ENCODE data around the gene ZCCHC8.

GRCh38 chr12:122087202-122087598, 8.6 kb downstream of the MLXIP start:
- RRBS, result no CpG with 5 or more reads among the region's 7 CpGs

DNA sequence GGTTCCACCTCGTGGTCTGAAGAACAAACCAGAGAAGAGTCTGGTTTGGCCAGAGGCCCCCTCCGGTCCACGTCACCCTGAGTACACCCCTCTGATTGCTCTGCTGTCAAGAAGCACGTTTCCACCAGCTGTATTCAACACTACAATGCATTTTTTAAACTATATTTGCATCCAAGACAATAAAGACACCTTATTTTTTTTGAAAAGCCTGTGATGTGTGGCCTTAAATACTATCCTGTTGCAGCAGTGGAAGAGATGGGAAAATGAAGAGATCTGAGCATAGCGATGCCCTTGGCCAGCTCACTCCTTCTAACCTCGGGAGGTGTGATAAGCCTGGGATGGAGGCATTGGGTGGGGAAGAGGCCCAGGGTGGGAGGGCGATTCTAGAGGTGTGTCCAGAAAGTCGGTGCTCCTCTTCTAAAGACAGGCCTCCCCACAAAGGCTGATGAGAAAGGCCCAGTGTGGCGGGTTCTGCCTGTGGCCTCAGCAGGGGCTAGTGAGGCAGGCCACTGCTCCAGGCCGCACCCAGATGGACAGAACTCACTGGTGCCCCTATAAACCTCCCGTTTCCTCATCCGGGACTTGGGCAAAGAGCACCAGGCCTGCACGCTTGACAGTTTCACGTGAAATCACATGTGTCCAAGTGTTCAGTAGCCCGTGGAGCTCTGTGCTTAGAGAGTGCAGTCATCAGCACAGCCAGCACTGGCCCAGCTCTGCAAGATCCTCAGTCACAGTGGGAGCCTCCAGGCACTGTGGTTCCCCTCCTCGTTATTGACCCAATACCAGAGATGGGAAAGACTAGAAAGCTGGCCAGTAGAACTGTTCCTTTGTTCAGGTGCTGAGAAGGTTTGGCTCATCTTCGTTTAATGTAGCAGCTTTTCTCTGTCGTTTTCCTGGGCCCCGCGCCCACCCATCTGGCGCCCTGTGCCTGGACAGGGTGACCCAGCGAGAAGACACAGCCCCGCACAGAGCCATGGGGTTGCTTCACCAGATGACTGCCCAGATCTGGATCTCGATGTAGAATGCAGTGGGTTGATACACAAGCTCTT, 26.6 kb downstream of the IL31 start:
- RRBS, result no CpG with 5 or more reads among the region's 24 CpGs

- RRBS, result no CpG with 5 or more reads among the region's 1 CpG
These were observed 70.1 kb upstream of the VPS33A start for GRCh38 chr12:122336440-122336830.

GRCh38 chr12:122366733-122367434, 55.6 kb downstream of the CLIP1 start:
- RRBS, result no CpG with 5 or more reads among the region's 3 CpGs

DNA sequence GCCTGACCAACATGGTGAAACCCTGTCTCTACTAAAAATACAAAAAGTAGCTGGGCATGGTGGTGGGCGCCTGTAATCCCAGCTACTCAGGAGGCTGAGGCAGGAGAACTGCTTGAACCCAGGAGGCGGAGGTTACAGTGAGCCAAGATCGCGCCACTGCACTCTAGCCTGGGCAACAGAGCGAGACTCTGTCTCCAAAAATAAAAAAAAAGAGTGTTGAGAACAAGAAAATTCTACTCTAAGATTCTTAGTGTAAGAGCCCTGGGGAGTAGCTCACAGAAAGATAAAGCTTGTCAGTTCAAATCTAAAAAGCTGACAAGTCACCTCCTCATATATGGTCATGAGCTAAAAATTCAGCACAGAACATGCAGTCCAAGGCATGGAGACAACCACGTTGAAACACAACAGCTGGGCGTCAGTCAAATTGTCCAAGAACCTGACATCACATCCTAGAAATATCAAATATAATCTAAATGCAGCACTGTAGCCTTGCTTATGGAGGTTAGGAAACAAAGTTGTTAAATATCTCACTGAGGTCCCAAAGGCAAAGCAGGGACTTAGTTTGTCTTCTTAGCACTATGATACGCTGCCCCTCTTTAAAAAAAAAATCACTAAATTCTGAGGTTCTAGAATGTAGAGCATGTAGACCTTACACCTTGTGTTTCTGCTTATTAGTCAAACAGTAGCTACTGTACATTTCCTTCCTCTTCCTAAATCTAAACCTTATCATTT, 47.7 kb downstream of the CLIP1 start:
- RRBS, result no CpG with 5 or more reads among the region's 8 CpGs

DNA sequence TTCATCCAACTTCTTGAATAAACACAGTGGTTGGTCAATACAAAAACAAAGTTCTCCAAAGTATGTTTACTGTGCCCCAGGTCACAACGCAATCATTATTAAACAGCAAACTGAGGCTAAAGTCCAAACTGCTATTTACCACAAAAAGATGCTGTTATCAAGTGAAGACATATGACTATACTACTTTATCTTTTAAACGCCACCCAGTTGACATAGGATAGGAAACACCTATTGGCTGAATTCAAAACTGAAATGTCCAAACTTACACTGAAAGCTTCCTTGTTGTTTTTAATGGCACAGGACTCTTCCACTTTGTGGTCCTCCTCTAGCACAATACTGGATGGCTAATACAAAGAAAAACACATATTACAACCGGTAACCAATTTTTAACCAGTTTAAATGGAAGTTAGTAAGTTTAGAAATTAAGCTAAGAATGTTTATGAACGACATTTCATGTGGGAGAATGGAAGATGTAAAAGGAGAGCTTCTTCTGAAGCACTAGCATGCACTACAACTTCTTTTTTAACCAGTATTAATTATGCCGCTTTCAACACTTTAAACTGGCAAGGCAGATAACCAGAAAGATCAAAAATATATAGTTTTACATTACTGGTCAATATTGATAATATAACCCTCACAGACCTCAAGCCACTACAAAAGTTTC, 11.5 kb downstream of the ZCCHC8 start:
- RRBS, result no CpG with 5 or more reads among the region's 5 CpGs

DNA sequence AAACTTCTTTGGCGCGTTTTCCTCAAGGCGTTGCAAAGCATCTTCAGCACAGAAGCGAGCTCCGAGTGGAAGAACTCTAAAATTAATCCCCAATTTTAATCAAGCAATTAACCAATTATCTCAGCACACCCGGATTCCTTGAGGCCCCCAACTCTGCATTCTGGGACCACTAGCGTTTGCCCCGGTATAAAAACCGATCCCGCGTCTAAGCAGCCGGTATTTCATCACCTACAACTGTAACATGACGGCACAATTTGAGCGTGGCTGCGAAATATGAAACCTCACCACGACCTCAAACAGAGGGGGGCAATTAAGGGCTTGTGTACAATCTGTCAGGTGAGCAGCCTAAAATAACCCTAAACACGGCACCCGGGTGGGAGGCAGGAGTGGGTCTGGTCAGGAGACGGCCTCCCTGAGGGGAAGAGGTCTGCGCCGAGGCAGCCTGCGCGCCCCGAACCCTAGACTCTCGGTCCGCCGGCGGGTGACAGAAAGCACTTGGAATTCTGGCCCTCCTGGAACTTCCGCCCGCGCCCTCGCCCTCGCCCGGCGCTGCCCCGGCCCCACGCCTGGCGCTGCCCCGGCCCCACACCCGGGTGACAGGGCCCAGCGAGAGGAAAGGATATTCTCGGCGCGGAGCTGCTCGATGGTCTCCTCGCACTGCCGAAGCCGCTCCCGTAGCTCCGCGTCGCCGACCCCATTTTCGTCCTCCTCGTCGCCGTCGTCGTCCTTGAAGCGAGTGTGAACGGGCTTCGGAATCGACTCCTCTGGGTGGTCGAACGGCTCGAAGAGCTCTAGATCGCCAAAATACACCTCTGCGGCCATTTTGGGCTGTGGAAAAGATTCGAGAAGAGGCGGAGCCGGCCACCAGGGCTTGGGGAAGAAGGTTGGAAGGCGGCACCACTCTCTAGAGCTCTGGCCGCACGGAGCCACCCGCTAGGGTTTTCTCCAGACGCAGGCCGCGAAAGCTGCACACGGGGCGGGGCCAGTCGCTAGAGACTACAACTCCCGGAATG, at the start of gene ZCCHC8:
Gene ZCCHC8, minus strand, starts transcription at position 914 of the 1,013 bp plus-strand sequence.
- RRBS, result 2% methylated on average over 18 of the region's 82 CpGs

DNA sequence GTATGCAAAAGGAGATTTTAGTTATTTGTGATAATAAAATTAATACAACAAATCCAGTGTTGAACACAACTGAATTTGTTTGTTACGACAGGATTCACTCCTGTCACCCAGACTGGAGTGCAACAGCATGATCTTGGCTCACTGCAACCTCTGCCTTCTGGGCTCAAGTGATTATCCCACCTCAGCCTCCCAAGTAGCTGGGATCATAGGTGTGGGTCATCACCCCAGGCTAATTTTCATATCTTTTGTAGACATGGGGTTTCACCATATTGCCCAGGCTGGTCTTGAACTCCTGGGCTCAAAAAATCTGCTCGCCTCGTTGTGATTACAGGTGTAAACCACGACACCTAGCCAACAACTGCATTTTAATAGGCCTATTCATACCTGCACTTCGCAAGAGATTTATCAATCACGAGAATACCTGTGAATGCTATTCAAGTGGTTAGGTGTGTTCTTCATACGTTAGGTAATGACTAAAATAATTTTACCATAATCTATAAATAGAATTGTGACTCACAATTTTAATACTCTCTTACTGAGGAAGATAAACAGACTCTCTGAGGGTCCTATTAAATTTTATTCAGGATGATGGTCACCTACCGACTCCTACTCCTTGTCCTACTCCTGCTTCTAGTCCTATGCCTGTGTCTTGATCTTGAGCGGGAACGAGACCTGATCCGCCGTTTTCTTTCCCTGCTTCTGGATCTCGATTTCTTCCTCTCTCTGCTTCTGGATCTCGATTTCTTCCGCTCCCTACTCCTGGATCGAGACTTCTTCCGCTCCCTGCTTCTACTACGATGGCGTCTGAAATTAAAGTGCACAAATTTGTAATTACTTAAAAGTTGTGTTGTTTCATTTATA, 9.9 kb downstream of the RSRC2 start:
- RRBS, result no CpG with 5 or more reads among the region's 19 CpGs

DNA sequence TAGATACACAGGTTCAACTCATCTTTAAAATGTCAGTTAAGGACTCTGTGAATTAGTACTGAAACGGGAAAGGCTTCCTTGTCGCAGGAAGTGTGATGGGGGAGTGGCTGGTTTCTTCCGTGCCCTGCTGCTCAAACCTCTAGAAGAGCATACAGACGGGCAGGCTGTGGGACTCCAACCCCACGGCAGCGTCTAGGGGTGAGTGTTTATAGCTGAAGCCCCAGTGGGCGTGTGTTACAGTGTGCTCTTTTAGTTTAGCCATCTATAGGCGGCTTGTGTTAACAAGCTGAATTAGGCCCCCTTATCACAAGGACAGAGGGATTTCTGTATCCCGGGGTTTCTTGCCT, 59.2 kb downstream of the HCAR2 start:
- RRBS, result no CpG with 5 or more reads among the region's 9 CpGs

- RRBS, result no CpG with 5 or more reads among the region's 5 CpGs
These were observed 56.3 kb downstream of the HCAR2 start for GRCh38 chr12:122646916-122647205.

- RRBS, result 97% methylated on average over 5 of the region's 23 CpGs
These were observed 26.8 kb downstream of the HIP1R start for GRCh38 chr12:122861923-122862645.

DNA sequence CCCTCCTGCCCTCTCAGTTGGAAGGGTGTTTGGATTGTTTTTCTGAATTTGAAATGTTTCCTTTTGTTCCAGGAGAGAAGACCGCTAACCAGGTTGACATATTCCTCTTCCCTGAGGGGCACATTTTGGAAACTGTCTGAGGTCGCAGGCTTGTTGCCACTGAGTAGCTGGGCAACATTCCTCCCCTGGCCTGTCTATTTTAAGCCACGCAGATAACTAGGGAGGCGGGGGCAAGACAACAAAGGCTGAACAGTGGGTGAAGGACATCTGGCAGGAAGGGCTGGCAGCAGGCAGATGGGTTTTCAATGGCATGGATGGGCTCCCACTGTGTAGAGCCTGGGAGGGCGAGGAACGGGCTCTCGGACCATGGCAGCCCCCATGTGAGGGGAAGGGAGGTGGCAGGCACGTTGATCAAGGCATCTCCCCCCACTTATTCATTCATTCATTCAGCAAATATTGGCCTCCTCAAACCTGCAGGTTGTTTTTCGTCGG, 14.0 kb upstream of the VPS37B start:
- RRBS, result no CpG with 5 or more reads among the region's 10 CpGs

- RRBS, result no CpG with 5 or more reads among the region's 6 CpGs
These were observed 75.8 kb downstream of the PITPNM2 start for GRCh38 chr12:123075056-123075459.

- RRBS, result no CpG with 5 or more reads among the region's 20 CpGs
These were observed 73.8 kb downstream of the PITPNM2 start for GRCh38 chr12:123076779-123077754.

DNA sequence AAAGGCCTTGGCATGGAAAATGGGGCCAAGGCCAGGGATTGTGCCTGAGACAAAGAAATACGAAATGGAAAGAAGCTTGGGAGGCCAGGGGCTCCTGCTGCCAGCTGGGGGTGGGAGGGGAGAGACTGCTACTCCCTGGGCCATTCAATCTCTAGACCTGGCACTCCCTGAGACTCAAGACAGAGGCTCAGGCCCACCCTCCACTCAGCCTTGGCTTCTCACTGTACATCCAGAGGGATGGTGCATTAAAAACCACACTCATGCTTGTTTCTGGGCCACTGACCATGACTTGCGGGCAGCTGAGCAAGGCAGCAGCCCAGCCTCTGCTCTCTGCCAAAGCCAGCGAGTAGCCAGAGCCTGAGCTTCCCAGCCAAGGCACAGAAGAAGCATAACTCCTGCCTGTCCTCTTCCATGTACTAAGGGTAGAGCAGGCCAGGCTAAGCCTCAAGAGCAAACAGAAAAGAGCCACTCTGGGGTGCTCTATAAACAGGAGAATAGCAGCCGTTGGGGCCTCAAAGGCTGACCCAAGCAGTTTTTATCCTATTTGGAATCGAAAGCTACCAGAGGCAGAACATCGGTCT, 41.5 kb downstream of the PITPNM2 start:
- RRBS, result no CpG with 5 or more reads among the region's 6 CpGs

DNA sequence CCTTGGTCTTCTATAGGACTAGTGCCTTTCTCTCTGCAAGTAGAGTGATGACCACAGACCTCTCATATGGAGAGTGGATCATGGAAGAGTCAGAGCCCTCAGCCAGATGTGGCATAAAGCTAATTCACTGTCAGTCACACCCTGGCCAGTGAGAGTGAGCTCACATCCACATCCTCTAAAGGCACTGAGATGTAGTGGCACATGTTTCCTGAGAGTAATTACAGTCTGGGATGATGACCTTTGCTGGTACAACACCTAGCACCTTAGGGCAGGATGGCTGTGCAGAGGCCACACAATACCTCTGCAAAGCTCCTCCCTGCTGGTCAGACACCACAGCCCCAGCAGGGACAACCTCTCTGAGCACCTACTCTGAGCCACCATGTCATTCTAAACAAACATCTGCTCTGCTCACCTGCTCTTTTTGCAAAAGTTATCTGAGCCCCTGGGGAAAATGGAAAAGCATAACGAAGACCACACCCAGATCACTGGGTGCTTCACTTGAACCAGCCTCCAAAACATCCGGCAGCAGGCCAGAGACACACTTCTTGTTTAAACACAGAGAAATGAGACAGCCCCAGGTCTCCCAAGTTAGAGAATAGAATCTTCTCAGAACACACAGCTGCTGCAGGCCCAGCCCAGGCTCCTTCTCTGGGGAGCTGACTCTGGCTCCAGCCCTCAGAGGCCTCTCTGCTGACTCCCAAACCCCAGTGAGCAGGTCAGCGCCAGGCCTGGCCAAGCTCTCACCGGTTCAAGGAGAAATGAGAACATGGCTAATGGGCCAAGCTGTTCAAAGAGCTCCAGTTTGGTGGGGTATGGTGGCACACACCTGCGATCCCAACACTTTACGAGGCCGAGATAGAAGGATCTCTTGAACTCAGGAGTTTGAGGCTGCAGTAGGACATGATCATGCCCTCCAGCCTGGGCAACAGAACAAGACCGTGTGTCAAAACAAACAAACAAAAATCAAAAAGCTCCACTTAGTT, 30.2 kb downstream of the PITPNM2 start:
- RRBS, result no CpG with 5 or more reads among the region's 8 CpGs

- RRBS, result no CpG with 5 or more reads among the region's 11 CpGs
These were observed 14.3 kb upstream of the PITPNM2 start for GRCh38 chr12:123164914-123165947.

DNA sequence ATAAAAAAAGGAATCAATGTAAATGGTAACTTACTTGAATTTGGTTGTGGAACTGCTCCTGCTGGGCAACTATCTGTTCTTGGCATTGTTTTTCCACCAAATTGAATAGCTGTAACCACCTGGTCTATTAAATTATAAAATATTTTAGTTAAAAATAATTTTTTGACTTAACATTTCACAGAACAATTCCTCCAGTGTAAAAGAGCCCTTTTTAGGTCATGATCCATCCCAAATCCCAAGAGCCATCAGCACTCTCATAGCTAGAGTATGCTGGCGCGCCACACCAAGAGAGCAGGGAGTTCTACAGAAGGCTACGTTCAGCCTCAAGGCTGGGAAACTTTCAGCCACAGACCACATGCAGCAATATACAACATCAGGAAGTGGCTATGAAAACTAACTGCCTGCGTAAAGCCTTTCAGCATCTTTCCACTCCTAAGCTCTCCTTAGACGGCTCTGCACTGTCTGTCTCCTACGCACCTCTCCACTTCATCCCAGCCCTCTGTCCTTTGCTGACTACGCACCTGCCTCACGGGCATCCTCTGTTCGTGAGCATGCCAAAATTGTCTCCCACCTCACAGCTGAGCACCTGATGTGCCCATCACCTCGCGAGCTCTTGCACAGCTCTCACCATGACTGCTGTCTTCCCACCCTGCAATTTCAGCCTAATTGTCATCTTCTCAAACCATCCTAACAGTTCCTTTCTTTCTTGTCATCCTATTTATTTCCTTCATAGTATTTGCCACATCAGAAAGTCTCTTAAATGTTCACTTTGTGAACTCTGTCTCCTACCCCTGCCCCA, 9.7 kb downstream of the MPHOSPH9 start:
- RRBS, result no CpG with 5 or more reads among the region's 11 CpGs

- RRBS, result no CpG with 5 or more reads among the region's 4 CpGs
These were observed 4.4 kb downstream of the MTRFR start for GRCh38 chr12:123237601-123238108.

- RRBS, result no CpG with 5 or more reads among the region's 13 CpGs
These were observed 10.6 kb downstream of the CDK2AP1 start for GRCh38 chr12:123260753-123261854.

Data from HCT116 (cell line).